ENCODE results near the gene HRH1.

DNA sequence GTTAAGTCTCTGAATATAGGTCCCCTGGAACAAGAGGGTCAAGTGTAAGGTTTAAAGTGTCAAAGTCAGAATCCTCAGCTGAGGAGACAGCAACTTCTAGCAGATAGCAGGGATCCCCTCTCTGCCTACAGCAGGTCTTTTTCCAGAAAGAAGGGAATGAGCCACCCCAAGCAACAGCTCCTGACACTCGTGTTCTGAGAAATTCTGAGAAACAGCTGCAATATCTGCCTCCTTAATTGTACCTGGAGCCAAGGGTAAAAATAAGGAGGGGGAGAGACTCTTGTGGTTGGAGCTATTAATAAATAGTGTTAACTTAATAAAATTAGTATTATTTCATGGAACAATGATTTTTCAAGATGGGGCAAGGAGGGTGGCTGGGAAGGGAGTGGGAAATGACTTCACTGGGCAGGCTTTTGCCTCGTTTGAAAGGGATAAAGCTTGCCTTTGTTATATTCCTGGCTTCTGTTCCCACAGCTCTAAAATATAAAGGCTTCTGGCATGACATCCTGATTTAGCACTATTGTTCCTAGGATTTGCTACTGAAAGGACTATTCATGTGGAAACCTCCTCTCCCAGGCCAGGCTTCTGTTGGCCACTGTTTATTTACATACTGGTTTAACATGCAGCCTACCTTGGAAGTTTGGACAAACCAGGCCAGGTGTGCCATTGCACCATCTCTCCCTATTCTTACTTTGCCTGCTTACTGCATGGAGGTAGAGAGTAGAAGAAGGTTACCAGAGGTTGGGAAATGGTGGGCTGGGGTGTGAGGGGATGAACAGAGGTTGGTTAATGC is 2.6 kb upstream of the LMCD1 start:
- PRO-cap: no peak
- RAMPAGE, long total RNA, 2 experiments: no peak in any of the 2 experiments

DNA sequence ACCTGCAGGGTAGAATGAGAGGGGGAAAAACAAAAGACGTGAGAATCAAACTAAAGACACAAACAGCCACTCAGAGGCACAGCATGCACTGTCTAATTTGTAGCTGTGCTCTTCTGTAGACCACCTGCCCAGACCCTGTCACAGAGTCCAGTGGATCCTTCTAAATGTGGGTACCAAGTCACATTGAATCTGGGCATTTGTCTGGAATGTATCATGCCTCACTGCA is 1.5 kb downstream of the LMCD1 start:
- PRO-cap: no peak
- RAMPAGE, long total RNA, 2 experiments: no peak in any of the 2 experiments

GRCh38 chr3:8611227-8611690 is 33.3 kb downstream of the SSUH2 start:
- PRO-cap: no peak
- RAMPAGE, long total RNA, 2 experiments: no peak in any of the 2 experiments

DNA sequence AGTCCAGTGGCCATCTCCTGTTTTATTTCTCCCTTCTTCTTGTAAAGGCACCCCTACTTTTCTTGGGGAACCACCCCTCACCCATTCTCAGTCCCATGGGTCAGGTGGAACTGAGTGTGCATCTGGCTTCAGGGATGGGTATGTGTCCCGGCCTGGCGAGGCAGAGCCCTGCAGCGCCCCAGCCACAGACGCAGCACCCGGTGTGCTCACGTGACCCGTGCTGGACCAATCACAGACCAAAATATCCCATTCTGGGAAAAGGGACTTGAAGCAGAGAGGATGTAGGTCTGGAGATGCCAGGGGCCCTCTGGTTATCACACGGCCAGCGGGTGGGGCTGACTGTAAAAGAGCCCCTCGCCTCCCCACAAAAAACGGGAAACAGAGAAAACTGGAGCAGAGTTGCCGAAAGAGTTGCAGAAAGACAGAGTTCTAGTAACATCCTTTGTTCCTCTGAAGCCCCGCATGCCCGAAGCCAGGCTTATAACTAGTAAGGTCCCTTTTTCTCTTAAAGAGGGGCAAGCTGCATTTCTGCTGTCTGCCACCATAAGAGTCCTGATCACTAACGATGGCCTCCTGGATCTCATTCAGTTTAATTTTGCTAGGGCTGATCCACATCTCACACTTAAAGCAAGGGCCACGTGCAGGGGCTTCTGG is 138.1 kb upstream of the RAD18 start:
- PRO-cap: no peak
- RAMPAGE, long total RNA, 2 experiments: no peak in any of the 2 experiments

GRCh38 chr3:9135682-9135849 is 113.9 kb downstream of the SRGAP3 start:
- PRO-cap: no peak
- RAMPAGE, long total RNA, 2 experiments: no peak in any of the 2 experiments

DNA sequence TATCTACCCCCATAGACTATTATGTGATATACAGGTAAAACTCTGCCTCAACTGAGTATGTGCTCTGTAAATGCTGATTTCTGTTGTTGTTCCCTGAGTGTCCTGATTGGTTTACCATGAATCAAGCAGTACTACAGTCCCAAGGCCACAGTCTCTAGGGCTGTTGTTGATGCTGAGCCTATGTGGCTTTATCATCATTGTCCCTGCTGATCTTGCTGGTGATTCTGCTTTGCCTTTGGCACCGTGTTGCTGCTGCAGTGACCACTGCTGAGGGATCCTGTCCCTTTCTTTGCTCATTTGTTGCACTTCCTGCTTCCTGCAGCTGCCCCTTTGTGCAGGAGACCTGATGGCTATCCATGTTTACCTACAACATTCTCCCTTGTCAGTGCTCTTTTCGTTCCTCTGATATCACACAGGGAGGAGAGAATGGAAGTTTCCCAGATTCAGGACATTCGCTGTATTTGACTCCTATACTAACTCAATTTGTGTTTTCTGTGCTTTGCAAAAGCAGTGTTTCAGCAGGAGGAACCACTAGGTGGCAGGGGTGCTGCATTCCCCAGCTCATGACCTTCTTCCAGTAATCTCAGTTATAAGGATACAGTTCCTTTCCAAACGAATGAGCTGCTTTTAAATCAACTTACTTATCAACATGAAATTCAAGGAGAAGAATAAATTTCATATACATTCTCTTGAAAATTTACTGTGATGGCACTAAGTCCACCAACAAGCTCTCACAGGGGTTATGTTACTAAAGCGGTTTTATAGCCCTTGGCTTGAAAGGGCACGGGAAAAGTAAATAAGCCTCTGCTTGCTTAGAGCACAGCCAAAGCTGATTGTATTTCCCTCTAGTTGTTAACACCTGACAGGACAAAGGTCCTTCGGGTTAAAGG is 9.8 kb upstream of the THUMPD3 start:
- PRO-cap: no peak
- RAMPAGE, long total RNA, 2 experiments: no peak in any of the 2 experiments

DNA sequence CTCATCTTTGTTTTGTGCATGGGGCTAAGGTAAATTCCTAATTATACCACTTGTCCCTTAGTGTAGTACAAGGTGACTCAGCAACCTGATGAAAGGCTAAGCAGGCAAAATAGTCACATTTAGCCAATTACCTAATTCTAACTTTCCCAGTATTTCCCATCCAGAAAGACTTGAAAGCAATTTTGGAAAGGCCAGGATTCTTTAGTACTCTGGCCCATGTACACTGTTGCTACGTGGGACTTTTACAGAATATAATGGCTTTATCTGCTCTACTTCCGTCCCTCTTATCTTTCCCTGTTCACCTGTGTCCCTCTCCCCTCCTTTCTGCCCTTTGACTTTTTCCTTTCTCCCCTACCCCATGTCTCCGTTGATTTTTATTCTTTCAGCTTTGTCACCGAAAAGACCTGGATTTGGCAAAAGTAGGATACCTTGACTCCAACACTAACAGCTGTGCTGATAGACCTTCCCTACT is 72.7 kb downstream of the SETD5 start:
- PRO-cap: no peak
- RAMPAGE, long total RNA, 2 experiments: no peak in any of the 2 experiments

DNA sequence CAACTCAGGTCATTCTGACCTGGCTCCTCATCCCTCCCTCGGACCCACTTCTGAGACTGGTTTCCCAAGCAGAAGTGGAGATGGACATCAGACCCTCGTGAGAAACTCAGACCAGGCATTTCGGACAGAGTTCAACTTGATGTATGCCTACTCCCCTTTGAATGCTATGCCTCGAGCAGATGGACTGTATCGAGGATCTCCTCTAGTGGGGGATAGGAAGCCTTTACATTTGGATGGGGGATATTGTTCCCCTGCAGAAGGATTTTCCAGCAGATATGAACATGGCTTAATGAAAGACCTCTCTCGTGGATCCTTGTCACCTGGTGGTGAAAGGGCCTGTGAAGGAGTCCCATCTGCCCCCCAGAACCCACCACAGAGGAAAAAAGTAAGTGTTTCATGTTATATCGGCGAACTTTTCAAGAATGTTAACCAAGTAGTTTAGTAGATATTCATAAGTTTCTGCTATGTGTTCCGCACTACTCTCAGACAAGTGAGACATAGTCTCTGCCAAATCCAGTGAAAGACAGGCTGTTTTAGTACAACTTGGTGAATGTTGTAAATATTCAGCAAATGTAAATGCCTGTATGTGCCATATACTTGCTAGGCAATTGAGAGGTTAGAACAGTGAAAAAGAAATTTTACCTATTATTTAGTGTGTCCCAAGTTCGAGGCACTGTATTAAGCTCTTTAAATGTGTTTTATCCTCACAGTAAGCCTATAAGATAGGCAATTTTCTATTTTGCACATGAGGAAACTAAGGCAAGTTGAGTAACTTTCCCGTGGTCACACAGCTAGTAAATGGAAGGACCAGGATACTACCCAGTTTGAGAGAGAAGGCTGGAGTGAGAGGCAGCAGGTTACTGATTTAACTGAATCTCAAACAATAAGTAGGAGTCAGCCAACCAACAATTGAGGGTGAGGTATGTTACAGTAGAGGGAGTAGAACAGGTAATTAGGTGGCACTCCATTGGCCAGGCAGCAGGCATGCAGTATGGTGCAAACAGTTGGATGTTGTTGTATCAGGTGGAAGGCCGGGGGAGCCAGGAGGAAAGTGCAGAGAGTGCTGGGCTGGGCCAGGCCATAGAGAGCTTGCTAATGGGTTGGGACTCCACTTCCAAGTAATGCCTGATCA is 73.5 kb downstream of the SETD5 start:
- PRO-cap: no peak
- RAMPAGE, long total RNA, 2 experiments: no peak in any of the 2 experiments

GRCh38 chr3:9682273-9682557 is 21.4 kb upstream of the CPNE9 start:
- PRO-cap: no peak
- RAMPAGE, long total RNA, 2 experiments: no peak in any of the 2 experiments

- PRO-cap: bidirectional peak, plus-strand start at chr3:9947408, minus-strand start at chr3:9947260
- RAMPAGE, long total RNA, 2 experiments: start-site peak on the plus strand in 1 of 2 experiments, at chr3:9947386-9947412 at its widest, 31 reads per replicate
Observed at GRCh38 chr3:9947199-9947760, 4.9 kb downstream of the PRRT3 start.

DNA sequence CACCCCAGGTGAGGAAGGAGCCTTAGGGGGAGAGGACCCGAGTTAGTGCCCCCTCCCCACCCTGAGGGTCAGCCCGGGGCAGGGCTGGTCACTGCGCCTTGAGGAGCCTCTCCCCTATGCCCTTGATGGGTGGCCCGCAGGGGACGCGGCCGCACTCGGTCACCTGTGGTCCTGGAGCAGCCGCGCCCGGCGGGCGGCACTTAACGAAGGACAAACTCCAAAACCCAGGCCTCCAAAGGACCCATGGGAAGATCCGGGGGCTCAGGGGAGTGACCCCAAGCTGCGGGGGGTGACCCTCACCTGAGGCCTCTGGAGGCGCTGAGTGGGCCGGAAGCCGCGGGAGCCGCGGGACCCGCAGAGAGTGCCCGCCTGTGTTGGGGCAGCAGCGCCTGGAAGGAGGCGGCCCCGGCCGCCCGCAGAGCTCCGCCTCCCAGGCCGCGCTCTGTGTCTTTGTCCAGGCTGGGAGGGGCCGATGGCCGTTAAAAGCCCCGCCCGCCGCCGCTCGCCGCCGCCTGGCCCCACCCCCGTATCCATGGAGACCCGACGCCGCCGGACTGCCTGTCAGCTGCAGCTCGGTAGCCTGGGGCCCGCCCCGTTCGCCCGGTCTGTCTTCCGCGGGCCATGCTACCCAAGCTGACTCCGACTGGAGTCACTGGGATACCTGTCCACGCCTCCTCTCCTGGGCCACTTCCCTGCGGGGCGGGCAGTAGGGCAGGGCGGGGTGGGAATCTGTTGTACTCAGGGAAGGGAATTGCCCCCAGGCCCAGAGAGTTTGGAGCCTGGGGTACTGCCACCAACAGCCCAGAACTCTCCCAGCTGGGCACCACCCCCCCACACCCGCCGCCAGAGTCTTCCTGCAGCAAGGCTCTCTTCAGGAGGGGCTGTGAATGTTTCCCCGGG is 15.3 kb upstream of the FANCD2 start:
- PRO-cap: bidirectional peak, plus-strand start at position 642 of the sequence, minus-strand start at position 425 of the sequence
- RAMPAGE, long total RNA, 2 experiments: start-site peak on the minus strand in 2 of 2 experiments, centred at position 402 of the sequence, 20 to 22 reads per replicate

- PRO-cap: no peak
- RAMPAGE, long total RNA, 2 experiments: no peak in any of the 2 experiments
Observed at GRCh38 chr3:10198628-10199108, 33.9 kb downstream of the IRAK2 start.

GRCh38 chr3:10223536-10224140 is 24.6 kb upstream of the TATDN2 start:
- PRO-cap: no peak
- RAMPAGE, long total RNA, 2 experiments: no peak in any of the 2 experiments

DNA sequence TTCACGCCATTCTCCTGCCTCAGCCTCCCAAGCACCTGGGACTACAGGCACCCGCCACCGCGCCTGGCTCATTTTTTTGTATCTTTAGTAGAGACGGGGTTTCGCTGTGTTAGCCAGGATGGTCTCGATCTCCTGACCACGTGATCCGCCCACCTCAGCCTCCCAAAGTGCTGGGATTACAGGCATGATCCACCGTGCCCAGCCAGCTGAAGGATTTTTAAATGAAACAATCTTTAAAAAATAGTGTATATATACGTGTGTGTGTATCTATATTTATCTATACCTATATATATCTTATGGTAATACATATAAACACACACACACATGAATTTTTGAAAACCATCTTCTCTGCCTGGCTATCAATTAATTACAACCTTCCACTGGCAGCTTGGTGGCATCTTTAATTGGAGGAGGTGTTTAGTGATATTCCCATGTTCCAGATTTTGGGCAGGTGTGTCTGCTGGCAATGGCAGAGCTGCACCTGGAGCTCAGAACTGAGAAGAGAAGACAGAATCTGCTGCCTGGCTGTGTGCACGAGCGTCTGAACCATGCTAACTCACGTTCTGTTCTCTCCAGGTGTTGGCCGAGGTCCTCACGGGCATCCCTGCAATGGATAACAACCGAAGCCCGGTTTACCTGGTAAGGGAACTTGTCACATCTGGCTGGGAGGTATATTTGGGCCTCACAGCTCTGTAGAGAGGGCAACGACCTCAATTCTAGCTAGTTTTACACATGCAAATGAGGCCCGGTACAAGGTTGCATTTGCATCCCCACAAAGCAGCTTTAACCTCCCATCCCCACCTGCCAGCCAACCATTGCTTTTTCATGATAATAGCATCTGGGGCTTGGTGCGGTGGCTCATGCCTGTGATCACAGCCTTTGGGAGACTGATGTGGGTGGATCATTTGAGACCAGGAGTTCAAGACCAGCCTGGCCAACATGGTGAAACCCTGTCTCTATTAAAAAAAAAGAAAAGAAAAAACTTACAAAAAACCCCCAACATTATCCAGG is 22.2 kb upstream of the TATDN2 start:
- PRO-cap: no peak
- RAMPAGE, long total RNA, 2 experiments: no peak in any of the 2 experiments

- PRO-cap: no peak
- RAMPAGE, long total RNA, 2 experiments: start-site peak on the minus strand in 1 of 2 experiments, at chr3:10304012-10304098 at its widest, 21 reads per replicate
Observed at GRCh38 chr3:10303553-10304564, 11.1 kb upstream of the GHRL start.

GRCh38 chr3:10309744-10310352 is 11.1 kb downstream of the SEC13 start:
- PRO-cap: no peak
- RAMPAGE, long total RNA, 2 experiments: no peak in any of the 2 experiments

GRCh38 chr3:10504709-10505355 is 554 bp downstream of the ATP2B2 start:
- PRO-cap: no peak
- RAMPAGE, long total RNA, 2 experiments: no peak in any of the 2 experiments

GRCh38 chr3:11145682-11146332 is 8.5 kb upstream of the HRH1 start:
- PRO-cap: no peak
- RAMPAGE, long total RNA, 2 experiments: no peak in any of the 2 experiments

DNA sequence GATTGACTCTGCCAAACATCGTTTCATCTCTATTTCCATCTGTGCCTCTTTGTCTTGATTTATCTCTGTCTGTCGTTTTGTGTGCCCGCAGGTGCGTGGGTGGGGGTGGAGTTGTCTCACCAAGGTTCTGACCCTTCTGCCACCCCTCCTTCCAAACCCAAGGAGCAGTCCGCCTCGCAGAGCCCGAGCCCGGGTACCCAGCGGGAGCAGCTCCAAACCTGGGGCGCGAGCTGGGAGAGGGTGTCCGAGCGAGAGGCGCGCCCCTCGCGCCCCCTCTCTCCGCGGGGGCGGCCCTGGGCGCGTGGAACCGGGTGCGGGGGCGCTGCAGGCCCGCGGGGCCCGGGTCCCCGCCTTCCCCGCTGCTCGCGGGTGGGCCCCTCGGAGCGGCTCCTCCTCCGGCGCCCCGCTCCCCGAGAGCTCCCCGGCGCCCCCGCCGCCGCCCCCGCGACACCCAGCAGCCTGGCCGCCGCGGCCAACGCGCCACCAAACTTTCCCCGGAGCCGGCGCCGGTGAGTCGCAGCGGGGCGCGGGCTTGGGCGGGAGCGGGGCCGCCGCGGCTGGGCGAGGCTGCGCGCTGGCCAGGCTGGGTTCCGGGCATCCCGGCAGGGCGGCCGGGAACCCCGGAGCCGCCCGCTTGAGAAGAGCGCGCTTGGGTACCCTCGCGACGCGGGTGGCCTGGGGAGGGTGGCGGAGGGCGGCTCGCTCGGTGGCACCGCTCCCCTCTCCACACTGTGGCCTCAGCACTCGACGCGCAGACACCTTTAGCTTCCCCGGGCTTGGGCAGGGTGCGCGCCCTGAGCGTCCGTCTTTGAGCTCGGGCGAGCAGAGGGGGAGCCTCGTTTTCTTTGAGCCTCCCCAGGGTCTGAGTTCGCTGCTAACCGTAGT is at the start of gene HRH1:
Gene HRH1, plus strand, starts transcription at position 448 of the 885 bp plus-strand sequence.
- PRO-cap: unidirectional peak, plus-strand start at position 512 of the sequence
- RAMPAGE, long total RNA, 2 experiments: no peak in any of the 2 experiments

DNA sequence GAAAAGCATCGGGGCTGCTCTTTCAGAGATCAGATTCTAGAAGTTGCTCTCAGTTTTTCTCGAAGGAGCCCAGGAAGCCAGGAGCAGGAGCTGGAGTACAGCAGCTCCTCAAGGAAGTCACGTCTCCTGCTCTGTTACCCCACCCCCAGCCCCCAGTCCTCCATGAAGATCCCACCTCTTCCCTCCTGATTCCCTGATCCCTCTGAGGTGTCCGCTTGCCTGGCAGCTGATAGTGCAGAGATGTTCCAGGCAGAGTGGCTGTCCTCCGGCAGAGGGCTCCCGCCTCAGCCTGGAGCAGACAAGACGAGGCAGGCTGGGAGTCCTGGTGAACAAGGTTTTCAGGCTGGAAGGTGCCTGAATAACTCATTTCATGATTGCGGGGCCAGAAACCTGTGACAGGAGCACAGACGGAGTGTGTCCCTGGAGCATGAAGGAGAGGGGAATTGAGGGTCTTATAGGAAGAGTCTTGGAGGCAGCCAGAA is 1.1 kb downstream of the HRH1 start:
- PRO-cap: no peak
- RAMPAGE, long total RNA, 2 experiments: no peak in any of the 2 experiments

Measured in body of pancreas (tissue), 2 donors.